ENCODE measurements around the genes LMX1B and GARNL3.

GRCh38 chr9:124934311-124934739 is 6.6 kb downstream of the GOLGA1 start:
- PRO-cap: no peak

DNA sequence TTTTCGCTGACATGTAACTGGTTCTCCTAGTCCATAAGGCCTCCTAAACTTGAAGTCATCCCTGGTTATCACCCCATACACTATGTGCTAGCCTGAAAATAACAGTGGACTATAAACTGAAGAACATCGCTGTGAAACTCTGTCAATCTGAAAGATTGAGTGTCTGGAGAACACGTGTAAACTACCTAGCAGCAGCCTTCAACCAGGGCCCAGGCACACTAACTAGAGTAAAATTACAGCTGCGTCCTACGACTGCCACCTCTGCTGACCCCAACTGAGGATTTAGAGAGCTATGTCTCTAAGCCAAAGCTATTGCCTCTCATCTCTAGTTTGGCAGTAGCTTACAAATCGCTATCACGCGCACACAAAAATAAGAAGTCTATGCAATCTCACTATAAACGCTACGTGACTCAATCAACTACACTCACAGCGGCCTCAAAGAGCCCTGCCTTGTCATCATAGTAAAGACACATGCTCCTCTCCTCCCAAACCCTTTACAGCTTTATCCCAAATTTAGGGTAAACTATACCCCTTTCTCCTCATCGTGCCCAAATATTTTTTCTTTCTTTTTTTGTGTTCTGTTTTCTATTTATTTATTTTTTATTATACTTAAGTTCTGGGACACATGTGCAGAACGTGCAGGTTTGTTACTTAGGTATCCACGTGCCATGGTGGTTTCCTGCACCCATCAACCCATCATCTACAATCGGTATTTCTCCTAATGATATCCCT is 8.7 kb downstream of the PPP6C start:
- PRO-cap: no peak

DNA sequence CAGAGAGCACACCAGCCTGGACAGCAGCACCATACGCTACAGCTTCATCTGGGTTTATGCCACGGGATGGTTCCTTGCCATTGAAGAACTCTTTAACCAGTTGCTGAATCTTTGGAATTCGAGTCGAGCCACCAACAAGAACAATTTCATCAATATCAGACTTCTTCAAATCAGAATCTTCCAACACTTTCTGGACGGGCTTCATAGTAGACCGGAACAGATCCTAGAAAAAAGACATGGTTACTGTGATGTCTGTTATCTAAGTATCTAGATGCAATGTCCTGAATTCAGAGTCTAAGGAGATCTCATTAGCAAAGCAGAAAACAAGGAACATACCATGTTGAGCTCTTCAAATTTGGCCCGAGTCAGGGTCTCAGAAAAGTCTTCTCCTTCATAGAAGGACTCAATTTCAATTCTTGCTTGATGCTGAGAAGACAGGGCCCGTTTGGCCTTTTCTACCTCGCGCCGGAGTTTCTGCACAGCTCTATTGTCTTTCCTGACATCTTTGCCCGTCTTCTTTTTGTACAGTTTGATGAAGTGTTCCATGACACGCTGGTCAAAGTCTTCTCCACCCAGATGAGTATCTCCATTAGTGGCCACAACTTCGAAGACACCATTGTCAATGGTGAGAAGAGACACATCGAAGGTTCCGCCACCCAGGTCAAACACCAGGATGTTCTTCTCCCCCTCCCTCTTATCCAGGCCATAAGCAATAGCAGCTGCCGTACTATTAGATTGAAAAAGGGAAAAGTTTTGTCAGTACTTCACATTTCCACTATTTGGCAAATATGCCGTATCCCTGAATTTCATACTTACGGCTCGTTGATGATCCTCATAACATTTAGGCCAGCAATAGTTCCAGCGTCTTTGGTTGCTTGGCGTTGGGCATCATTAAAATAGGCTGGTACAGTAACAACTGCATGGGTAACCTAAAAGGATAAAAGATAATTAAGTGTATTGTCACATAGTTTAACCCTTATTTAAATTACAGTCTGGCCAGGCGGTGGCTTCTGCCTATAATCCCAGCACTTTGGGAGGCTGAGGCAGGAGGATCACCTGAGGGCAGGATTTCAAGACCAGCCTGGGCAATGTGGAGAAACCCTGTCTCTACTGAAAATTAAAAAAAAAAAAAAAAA is 2.2 kb downstream of the HSPA5 start:
- PRO-cap: no peak

DNA sequence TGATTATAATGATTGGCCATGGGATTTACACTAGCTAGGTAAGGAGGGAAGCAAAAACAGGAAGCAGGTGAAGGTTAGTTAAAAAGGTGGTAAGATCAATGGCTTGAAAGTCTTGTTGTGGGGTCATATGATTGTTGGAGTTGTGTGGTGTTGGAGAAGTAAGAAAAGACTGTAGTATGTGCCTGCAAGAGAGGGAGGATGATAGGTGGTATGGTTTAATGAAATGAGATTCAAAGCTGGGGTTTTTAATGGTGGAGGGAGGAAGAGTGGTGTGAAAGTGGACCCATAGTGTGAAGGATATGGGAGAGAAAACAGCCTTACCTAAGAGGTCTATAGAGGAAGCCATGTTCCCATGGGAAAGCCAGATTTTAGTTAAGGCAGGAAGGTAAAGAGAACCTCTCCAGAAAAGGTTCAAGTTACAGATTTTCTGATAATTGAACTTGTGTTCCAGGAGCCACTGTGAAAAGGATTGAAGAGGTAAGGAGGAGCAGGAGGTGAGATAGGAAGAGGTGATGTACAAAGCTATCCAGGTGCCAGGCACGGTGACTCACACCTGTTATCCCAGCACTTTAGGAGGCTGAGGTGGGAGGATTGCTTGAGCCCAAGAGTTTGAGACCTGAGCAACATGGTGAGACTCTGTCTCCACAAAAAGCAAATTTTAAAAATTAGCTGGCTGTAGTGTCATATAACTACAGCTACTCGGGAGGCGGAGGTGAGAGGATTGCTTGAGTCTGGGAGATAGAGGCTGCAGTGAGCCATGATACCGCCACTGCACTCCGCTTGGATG is 30.0 kb downstream of the GAPVD1 start:
- PRO-cap: no peak

- PRO-cap: no peak
Observed at GRCh38 chr9:125631726-125632098, 75.3 kb downstream of the MAPKAP1 start.

- PRO-cap: no peak
Observed at GRCh38 chr9:125759223-125759780, 12.1 kb downstream of the PBX3 start.

- PRO-cap: no peak
Observed at GRCh38 chr9:125820186-125820974, 73.2 kb downstream of the PBX3 start.

GRCh38 chr9:126390296-126390652 is 63.6 kb downstream of the MVB12B start:
- PRO-cap: no peak

- PRO-cap: no peak
Observed at GRCh38 chr9:126525356-126525774, 88.4 kb upstream of the LMX1B start.

GRCh38 chr9:126613419-126614491 is at the start of gene LMX1B:
Gene LMX1B (plus strand): TSS chr9:126613928.
- PRO-cap: no peak

DNA sequence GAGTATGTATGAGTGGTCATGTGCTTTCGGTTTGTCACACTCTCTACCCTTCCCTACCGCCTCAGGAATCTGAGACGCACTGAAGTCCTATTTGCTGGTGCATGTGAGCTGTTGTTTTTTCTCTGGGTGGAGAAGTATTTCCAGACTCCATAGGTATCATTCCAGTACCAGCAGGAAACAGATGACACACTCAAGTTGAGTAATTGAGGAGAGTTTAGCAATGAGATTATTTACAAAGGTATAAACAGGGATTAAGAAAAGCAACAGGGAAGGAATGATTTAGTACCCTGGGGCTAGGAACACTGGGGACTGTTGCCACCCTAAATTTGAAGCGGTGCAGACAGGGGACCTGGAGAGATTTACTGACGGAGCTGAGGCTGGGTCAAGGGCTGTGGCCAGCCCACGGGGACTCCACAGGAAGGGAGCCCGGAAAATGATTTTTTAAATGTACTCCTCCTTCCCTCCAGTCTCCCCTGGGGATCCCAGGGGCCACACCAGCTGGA is 13.3 kb upstream of the ZBTB43 start:
- PRO-cap: no peak

DNA sequence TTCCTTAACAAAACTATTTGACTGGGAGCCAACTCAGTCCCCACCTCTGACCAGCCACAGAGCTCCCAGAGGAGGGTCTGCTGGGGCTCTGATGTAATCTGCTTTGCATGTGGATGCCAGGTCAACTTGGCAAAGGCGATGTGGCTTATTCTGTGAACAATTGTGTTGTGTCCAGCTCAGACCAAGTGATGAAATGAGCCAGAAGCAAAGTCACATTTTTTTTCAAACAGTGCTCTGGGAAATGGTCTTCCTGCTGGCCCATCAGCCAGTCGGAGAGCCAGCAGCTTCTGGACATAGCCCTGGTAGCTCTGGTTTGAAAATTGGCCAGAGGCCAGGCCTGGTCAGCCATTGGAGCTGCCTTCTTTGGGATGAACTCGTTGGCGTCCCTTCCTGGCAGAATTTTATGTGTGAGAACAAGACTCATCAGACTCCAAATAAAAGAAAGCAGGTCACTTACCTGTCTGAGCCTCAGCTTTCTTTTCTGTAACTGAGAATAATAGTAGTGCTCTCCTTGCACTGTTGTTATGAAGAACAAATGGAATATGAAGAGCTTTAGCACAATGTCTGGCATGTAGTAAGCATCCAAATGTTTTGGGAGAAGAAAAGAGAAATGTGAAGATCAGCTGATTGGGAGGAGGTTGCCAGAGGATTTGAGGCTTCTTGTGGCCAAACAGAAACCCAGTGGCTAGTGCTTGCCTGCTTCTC is 86.3 kb downstream of the ANGPTL2 start:
- PRO-cap: no peak

DNA sequence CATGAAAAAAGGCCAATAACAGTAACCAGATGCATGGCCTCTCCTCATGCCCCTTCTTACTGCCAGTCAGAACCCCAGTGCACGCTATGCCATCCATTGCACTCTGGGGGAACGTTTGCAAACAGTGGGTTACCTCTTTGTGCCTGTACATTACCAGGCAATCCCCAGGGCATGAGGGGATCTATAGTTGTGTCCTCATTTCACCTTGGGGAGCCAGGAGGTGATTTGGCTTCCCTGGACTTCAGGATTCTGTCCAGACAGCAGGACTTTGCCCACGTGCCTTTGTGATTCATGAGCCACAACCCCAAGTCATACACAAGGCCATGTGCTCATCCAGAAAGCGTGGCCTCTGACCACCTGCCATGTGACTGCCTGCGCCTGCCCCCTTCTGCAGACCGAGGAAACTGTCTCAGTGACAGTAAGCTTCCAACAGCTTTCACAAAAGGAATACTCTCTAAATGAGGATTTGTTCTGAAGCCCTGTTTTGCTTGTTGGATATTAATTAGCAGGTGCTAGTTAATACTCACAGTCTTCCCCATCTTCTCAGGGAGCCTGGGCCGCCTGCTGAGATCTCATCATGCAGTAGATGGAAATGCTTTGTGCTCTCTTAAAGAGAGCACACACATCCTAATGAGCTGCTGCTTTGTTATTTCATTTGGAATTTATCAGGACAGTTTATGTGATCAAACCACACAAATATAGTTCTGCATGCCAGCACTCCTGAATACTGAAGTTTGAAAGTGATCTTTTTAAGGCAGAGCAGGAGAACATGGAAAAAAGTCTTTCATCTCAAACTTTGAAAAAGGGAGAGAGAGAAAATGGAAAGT is 36.9 kb upstream of the ANGPTL2 start:
- PRO-cap: no peak

- PRO-cap: no peak
Observed at GRCh38 chr9:127199125-127199916, 65.3 kb upstream of the GARNL3 start.

DNA sequence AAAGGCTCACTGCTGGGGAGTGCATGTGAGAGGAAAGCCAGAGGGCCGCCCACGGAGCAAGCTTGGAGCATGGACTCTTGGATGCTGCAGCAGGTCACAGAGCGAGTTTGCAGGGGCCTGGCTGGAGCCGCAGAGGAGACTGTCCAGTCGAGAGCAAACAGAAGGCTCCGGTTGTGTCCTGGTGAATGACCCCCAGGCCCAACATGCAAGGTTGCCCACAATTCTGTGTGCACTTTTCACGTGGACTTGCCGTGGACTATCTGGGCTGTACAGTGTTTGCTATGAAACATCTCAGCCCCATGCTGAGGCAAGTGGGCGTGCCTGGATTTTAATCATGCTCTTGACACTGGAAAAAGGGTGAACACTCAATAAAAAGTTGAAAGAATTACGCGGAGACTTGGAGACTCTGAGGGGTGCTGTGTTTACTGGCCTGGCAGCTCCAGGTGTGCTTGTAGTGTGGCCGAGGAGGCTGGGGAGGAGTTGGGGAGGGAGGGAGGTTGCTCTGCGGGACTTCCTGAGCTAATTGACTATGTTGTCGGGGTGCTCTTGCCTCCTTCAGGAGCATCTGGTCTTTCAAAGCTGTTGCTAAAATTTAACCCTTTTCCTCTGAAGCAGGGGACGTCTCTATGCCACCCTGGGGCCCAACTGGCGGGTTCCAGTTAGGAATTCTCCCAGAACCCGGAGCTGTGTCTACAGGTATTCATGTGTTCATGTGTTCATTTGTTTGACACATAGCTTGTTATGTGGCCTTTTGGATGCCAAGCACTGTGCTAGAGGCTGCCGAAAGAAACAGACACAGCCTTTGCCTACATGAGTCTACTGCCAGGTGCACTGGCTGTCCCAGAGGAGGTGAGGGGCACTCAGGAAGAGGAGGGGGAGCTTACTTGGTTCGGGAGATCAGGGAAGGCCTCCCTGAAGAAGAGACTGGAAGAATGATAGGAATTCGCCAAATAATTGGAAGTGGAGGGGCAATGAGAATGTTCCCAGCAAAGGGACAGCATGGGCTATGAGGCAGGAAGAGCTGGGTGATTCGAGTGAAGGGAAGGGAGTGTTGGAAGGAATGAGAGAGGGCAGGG is 54.2 kb upstream of the GARNL3 start:
- PRO-cap: no peak

GRCh38 chr9:127264635-127265284 is at the start of gene GARNL3:
Gene GARNL3 (plus strand): TSS chr9:127264774.
- PRO-cap: no peak

DNA sequence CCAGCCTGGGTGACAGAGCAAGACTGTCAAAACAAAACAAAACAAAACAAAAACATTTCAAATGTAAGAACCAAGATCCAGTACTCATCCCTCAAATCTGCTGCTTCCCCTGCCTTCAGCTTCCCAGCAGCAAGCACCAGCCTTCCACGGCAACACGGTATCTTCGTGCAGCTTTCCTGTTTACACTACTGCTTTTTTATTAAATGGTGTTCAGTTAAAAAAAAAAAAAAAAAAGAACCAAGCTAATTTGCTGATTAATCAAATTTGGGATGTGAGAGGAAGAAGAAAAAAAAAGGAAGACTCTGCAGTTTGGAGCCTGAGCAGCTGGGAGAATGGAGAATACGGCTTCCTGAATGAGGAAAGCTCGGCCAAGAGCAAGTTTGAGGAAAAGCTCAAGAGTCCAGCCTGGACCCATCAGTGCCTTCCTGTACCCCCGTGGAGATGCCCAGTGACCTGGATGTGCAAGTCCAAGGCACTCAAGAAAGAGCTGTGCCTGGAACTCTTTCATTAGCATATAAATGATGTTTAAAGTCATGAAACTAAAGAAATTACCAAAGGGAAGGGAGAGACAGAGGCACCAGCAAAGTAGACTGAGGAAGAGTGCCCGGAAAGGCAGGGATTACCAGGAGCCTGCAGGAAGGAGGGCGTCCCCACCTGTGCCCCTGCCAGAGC is 27.9 kb upstream of the SLC2A8 start:
- PRO-cap: no peak

- PRO-cap: no peak
Observed at GRCh38 chr9:127384084-127384909, 12.7 kb upstream of the SLC2A8 start.

DNA sequence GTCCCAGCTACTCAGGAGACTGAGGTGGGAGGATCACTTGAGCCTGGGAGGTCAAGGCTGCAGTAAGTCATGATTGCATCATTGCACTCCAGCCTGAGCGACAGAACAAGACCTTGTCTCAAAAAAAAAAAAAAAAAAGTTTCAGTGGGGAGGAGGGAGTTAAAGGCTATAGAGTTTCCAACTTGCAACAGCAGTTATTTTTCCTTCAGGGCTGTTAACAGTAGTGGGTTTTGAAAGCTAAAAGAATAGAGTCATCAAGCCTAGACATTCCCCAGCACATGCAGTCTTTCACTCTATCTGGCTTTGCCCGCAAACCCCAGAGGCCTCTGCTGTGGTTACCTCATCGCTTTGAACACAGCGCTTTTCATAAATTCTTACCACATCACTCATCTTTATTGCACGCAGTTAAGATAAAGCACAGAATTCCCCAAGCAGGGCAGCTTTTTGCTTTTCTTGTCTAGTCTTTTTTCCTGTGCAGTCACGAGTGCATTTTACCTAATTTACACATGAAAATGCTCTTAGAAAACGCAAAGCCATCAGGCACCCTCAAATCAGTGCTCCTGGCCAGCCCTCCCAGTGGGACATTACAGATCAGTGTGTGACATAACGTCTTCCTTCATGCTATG is 8.7 kb upstream of the SLC2A8 start:
- PRO-cap: no peak

DNA sequence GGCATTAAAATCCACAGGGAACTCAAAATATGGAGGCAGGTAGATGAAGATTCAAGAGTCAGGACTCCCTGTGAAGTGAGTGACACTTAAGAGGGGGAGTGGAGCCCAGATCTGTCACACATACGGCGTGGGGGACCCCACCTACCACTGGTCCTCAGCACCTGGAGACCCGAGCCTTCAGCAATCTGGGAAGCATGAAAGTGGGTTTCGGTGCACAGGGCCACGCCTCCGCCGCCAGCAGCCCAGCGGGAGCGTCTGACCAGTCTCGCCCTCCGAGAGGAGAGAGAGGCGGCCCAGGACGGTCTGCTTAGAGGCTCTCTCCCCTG is 718 bp upstream of the SLC2A8 start:
- PRO-cap: no peak